Melanocyte of skin (primary cell): ENCODE results near the genes AMBP, ORM2, WHRN, ATP6V1G1 and TEX53.

DNA sequence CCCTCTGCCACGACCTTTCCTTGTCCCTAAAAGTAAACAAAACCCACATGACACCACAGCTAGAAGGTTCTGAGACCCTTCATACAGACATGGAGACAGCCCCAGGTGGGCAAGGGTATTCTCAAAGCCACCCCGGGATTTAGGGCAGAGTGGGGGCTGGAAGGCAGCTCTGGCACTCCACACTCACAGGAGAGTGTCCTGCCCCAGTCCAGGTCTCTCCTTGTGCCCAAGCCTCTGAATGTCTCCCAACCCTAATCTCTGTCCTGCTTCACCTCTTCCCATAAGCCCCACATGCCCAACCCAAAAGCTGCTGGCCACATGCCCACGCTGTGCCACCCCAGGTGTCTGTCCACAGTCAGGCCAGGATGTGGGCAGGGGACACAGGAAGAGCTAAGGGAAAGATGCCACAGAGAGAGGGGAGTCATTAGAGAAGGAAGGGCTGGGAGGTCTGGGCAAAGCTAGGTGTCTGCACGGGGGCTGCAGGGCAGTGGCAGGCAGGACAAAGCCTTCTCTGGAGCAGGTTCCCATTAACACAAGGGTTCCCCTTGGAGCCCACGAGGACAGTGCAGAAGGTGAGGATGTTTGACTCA, 689 bp downstream of the AMBP start:
- CAGE, long polyA plus RNA, 2 experiments: no peak in any of the 2 experiments

DNA sequence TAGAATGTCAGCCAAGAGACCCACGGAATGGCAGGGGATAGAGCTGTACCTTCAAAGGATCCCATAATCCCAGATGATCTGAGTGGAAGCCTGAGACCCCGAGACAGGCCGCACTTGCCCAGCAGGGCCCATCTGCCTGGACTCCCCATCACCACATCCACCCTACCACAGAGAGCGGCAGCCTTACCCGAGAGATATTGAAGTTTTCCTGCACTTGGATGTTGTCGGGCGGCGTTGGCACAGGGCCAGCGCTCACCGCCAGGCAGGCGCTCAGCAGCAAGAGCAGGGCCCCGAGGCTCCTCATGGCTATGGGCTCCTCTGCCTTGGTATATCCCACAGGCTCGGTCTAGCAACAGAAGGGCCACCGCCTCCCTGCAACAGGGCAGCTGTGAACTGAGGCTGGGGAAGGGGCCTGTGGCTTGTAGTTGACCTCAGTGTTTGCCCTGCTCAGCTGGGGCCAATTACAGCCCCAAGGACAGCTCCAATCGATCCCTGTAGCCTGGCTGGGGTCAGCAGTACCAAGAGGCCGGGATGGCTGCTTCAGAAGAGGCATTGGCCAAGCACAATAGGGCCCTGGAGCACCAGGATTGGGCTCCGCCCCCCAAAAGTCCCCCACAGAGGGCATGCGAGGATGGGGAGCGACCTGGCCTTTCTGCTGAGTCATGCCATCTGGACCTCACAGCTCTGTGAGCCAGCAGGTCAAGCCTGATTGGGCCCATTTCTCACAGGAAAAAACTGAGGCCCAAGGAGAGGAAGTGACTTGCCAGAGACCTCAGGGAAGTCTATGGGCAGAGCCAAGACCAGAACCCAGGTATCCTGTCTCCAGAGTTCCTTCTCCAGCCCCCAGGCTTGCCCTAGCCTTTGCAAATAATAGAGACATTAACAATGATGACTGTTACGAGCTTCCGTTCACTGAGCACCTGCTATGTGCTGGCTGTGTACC, at the start of gene AMBP:
Gene AMBP, minus strand, starts transcription at position 395 of the 943 bp plus-strand sequence.
- CAGE, long polyA plus RNA, 2 experiments: no peak in any of the 2 experiments

- CAGE, long polyA plus RNA, 2 experiments: no peak in any of the 2 experiments
These were observed 13.3 kb upstream of the KIF12 start for GRCh38 chr9:114112327-114112952.

DNA sequence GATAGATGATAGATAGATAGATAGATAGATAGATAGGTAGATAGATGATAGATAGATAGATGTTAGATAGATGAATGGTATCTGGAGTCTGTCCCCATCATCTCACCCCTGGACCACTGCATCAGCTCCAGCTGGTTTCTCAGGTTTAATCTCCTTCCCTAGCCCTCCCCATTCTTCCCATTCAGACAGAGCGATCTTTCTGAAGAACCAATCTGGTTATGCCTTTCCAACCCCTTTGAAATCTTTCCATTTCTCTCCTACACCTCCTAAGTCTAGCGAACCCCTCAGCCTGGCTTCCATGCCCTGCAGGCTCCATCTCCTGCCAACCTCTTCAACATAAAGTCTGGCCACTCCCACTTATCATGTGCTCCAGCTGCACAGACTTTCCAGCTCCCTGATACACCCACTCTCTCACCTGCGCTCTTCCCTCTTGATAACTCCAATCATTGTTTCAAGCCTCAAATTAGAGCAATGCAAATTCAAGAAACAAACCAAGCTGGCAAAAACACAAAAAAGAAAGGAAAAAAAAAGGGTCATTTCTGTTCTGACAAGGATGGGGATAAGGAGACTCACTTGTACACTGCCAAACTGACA, 3.8 kb upstream of the ORM1 start:
- CAGE, long polyA plus RNA, 2 experiments: no peak in any of the 2 experiments

DNA sequence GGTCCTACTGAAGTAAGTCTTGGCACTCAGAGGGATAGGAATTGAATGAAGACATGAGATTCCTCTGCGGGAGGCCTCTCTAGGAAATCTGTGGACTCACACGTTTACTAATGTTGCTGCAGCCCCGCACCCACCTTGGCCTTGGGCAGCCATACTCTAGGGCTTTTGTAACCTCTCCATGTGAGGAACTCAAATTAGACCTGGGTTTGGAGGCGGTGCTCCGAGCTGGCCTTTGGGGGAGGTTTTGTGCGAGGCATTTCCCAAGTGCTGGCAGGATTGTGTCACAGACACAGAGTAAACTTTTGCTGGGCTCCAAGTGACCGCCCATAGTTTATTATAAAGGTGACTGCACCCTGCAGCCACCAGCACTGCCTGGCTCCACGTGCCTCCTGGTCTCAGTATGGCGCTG, at the start of gene ORM2:
Gene ORM2, plus strand, starts transcription at position 365 of the 409 bp plus-strand sequence.
- CAGE, long polyA plus RNA, 2 experiments: no peak in any of the 2 experiments

DNA sequence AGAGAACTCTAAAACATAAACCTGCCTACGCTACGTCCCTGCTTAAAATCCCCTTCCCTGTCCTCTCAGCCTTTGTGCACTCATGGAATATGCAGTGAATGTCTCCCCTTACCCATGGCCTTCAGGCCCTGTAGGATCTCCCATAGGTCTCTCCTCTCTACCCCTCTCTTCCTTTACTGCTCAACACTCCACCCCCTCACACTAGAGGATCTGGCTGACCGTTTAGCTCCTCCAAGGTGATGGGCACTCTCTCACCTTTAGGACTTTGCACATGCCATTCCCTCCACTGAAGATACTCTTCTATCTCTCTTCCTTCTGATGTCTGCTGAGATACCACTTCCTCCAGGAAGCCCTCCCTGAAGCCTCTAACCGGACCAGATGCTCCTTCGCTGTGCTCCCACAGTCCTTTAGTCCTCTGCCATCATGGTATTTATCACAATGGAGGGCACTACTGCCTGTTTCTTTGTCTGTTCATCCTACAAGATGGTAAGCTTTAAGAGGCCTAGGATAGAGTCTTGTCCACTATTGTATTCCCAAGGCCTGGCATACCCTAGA, 20.0 kb downstream of the ORM2 start:
- CAGE, long polyA plus RNA, 2 experiments: no peak in any of the 2 experiments

DNA sequence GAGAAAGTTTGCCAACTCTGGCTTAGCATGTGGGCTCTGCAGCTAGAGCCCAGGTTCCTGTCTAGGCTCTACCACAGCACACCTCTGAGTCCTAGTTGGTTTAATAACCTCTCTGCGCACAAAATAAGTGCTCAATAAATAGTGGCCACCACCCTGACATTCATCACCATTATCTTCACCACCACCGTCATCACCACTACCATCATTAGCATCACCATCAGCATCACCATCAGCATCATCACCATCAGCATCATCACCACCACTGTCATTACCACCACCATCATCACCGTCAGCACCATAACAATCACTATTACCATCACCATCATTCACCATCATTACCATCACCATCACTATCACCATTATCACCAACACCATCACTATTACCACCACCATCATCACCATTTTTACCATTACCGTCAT, 18.3 kb downstream of the AKNA start:
- CAGE, long polyA plus RNA, 2 experiments: no peak in any of the 2 experiments

GRCh38 chr9:114386228-114386996, 1.4 kb downstream of the AKNA start:
- CAGE, long polyA plus RNA, 2 experiments: no peak in any of the 2 experiments

DNA sequence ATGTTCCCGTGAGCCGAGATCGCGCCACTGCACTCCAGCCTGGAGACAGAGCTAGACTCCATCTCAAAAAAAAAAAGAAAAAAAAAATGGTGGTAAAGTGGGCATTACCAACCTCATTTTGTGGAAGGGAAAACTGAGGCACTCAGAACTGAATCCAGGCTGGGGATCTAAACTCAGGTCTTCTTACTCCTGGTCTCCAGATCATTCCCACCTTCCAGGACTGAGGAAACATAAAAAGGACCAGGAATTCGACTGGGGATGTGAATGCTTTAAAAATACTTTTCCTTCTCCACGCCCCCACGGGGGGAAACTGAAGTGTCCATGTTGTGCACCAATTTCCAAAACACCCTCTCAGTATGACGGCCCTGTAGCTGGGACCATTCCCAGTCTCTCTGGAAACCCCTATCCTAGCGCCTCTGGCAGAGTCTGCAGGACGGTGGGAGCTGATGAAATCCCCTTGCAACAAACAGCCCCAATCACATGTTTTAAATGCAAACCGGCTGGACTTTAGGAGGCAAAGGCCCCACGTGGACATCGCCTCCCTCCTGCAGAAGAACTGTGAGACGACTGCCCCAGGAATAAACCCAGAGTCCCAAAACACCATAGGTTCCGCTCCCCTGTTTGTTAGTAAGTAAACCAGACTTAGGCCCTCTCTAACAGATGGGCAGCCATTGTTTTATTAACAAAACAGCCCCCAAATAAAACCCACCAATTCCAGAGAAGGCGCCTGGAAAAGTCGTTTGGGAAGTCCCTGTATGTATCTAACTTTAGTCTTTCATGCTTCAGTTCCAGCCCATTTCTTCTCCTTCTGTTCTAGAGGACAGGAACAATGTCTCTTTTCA, 9.1 kb upstream of the AKNA start:
- CAGE, long polyA plus RNA, 2 experiments: no peak in any of the 2 experiments

- CAGE, long polyA plus RNA, 2 experiments: no peak in any of the 2 experiments
These were observed at the start of gene WHRN for GRCh38 chr9:114504966-114505821. WHRN (minus strand) TSS chr9:114505473.

- CAGE, long polyA plus RNA, 2 experiments: no peak in any of the 2 experiments
These were observed 27.3 kb upstream of the WHRN start for GRCh38 chr9:114532411-114533121.

DNA sequence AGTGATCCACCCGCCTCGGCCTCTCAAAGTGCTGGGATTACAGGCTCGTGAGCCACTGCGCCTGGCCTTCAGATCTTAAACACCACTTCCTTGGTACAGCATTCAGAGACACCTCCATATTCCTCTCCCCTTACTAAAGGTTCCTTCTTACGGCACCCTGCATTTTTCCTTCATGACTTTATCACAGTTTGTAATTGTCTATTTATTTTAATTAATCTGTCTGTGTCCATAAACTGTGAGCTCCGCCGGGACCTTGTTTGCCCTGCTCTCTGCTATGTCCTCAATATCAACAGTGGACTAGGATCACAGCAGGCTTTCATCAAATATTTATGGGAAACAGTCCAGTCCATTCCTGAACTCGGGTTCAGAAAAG, 697 bp upstream of the ATP6V1G1 start:
- CAGE, long polyA plus RNA, 2 experiments: no peak in any of the 2 experiments

GRCh38 chr9:114587259-114588174, at the start of gene ATP6V1G1:
ATP6V1G1 (plus strand) TSS chr9:114587769.
- CAGE, long polyA plus RNA, 2 experiments: start-site peak on the plus strand in 2 of 2 experiments, at chr9:114587734-114587833 at its widest, 1,949 to 16,115 reads per replicate

- CAGE, long polyA plus RNA, 2 experiments: no peak in any of the 2 experiments
These were observed 861 bp downstream of the ATP6V1G1 start for GRCh38 chr9:114588175-114589084.

- CAGE, long polyA plus RNA, 2 experiments: no peak in any of the 2 experiments
These were observed 3.8 kb downstream of the ATP6V1G1 start for GRCh38 chr9:114591275-114591837.

DNA sequence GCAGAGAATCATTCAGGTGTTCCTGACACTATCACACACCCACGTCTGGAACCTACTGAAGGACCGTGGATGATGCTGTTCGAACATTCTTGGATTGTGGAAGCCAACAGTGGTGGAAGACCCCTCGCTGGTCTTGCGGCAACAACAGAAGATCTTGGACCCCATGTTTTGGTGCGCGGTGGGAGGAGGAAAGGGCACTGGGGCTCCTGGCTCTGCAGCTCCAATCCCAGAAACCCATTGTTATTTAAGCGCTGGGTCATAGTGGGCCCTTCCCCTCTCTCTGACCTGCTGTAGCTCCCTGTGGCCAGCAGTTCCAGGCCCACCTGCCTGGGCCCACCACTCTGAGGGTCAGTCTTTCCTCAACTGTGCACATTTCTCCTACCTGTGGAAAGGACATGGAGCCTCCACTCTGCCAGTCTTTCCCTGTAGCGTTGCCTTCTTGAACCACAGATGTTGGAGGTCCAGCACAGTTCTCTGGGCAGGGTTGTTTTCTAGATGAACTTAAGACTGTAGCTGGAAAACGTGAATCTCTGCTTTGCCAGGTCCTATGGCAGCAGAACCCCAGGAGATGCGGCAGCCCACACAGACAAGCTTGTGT, at the start of gene TEX53:
Gene TEX53, minus strand, starts transcription at position 196 of the 598 bp plus-strand sequence.
- CAGE, long polyA plus RNA, 2 experiments: no peak in any of the 2 experiments

- CAGE, long polyA plus RNA, 2 experiments: no peak in any of the 2 experiments
These were observed 39.5 kb upstream of the TEX48 start for GRCh38 chr9:114721325-114722043.

DNA sequence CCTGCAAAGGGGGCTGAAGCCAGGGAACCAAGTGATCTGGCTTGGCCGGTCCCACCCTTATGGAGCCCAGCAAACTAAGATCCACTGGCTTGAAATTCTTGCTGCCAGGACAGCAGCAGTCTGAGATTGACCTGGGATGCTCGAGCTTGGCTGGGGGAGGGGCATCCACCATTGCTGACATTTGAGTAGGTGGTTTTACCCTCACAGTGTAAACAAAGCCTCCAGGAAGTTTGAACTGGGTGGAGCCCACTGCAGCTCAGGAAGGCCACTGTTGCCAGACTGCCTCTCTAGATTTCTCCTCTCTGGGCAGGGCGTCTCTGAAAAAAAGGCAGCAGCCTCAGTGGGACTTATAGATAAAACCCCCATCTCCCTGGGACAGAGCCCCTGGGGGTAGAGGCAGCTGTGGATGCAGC, 60.5 kb downstream of the TNFSF8 start:
- CAGE, long polyA plus RNA, 2 experiments: no peak in any of the 2 experiments

DNA sequence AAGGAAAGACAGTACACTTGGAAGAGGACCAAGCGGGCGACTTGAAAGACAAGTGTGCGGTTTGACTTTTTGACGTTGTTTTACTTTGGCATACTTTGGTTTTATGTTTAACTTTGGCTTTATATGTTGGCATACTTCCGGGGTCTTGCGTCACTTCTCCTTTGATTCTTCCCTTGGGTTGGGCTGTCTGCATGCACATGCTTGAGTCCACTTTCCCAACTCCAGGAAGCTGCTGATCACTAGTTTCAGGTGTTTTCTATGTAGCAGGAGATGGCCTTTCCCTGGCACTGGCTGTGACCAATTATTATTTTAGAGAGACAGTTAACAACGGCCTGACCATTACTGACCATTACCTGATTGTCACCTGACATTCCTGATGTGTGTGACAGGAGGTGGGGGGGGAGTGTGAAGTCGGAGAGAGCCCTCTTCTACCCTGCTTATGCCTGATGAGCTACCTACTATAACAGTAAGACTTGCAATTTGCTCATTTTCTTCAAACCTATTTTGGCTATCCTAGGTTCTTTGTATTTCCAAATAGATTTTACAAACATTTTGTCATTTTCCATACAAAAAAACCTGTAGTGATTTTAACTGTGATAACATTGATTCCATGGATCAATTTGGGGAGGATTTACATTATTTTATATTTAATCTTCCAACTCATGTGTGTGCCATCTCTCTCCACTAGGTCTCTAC, 45.4 kb downstream of the TNFSF8 start:
- CAGE, long polyA plus RNA, 2 experiments: no peak in any of the 2 experiments

DNA sequence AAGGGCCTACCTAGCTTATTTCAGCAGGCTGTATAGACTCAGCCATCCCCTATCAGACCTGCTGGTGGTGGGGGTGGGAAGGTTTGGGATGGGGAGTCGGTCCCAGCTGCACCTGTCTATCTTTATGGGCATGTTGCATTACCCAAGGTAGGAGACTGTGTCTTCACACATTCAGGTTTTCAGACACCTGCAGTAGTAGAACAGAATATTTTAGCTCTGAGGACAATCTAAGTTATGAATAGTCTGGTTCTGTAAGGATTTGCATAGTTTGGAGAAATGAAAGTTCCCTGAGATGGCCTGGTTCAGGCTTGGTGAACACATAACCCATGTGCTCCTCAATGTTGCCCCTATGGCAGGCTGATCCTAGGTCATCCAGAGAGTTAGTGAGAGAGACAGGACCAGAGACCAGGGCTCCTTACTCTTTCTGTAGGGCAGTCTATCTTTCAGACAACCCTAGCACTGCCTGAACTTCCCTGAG, 20.8 kb downstream of the TNFSF8 start:
- CAGE, long polyA plus RNA, 2 experiments: no peak in any of the 2 experiments